Neural progenitor cell (in vitro differentiated cells): Measurements from ENCODE around the genes ITFG2, TEAD4 and CRACR2A.

GRCh38 chr12:2302324-2302492 lies 249.4 kb downstream of the CACNA1C start:
- RAMPAGE, long total RNA, result no peak

GRCh38 chr12:2341303-2341748 lies 288.5 kb downstream of the CACNA1C start:
- RAMPAGE, long total RNA, result no peak

DNA sequence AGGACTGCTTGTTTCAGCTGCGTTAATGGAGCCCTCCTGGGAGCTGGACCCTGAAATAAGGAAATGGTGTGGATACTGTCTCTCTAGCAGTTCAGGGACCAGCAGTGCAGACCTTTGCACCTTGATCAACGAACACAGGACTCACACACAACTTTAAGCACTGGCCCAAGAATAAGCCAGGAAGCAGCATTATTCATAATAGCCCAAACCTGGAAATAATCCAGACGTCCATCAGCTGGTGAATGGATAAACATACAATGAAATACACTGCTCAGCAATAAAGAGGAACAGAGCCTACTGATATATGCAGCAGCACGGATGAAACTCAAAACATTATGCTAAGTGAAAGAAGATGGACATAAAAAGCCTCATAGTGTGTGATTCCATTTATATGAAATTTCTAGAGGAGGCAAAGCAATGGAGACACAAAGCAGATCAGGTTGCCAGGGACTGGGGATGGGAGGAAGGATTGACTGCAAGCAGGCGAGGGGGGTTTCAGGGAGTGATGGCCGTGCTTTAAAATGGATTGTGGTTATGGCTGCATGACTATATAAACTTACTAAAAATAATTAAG lies 303.9 kb upstream of the FKBP4 start:
- RAMPAGE, long total RNA, result no peak

- RAMPAGE, long total RNA, result no peak
Measured at GRCh38 chr12:2797579-2797992, 2.8 kb downstream of the FKBP4 start.

GRCh38 chr12:2812242-2813395 lies at the start of gene ITFG2:
TSS of gene ITFG2 (plus strand) at chr12:2812668.
- RAMPAGE, long total RNA, result start-site peak on the minus strand at chr12:2812893-2812950, 9 and 30 reads in 2 replicates

DNA sequence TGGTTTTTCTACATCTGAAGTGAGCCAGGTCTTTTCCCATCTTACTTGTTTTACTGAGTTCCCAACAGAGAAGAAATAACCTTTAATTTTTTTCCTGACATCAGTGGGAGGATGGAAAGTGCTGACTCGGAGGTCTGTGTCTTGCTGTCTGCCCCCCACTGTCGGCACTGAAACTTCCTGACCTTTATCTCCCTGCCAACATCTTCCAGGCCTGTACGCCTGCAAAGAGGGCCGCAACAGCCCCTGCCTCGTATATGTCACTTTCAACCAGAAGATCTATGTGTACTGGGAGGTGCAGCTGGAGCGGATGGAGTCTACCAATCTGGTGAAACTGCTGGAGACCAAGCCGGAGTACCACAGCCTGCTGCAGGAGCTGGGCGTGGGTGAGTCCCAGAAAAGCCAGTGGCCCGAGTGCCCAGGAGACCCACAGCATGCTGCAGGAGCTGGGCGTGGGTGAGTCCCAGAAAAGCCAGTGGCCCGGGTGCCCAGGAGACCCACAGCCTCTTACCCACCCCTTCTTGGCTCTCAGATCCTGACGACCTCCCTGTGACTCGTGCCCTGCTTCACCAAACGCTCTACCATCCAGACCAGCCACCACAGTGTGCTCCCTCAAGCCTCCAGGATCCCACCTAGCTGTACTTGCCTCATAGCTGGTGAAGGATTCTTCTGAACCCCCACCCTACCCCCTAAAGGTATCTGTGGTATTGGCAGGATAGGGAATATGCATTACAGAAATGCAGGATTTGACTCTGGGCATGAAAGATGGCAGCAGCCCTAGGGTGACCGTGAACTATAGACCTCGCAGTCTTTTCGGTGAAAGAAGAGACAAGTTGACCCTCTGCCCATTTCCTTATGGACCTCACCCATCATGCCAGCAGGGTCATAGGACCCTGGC lies 11.0 kb downstream of the NRIP2 start:
- RAMPAGE, long total RNA, result no peak

DNA sequence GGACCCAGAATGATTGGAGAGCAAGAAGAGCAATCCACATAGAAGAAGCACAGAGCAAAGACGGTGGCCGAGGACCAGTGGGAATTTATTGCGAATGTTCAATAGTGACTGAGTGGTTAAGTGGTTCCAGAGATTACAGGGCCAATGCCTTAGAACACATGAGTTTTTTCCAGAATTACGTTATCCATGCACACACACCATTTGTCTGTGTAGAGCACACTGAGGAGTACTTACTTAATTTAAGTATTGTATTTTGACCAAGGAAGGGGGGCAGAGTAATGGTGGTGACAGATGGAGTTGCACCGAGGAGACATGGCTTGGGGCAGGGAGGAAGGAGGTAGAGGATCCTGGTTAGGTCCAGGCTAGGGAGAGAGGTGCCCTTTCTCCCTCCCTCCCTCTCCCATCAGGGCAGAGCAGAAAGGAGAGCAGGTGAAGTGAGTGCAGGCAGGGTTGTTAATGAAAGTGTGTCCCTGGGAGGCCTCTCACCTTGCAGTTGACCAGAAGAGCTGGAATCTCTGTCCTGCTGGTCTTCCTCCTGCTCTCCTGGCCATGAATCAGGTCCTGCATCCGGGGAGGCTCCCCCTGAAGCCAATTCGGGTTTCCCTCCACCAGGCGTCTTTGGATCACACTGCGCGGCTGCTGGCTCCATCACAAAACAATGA lies 4.5 kb downstream of the NRIP2 start:
- RAMPAGE, long total RNA, result no peak

DNA sequence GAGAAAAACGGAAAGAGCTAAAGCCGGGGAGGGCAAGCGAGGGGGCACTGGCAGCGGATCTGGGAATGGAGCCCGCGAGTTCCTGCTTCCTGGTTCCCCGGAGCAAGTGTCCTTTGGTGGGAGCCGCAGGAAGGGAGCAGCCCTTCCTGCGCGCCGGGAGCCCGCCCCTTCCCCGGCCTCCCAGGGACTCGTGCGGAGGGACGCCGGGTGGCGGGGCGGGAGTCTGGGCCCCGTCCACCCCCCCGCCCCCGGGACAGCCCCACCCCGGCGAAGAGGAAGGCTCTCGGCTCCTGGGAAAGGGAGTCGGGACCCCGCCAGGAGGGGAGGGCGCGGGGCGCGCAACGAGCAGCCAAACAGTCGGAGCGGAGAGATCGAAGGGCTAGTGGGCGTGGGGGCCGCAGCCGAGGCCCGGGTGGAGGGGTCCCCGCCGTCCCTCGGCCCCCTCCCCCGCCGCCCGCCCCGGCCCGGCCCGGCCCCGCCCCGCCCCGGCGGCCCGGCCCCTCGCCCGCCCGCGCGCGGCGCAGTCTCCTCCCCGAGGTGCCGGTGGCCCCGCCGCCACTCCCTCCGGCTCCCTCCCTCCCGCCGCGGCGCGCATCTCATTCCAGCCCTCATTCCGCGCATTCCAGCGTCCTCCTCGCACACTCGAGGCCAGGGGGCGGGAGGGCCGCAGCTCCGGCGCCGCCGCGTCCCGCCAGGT lies at the start of gene TEAD4:
TEAD4 (plus strand) TSS at position 611 of the 697 bp plus-strand sequence.
- RAMPAGE, long total RNA, result no peak

- RAMPAGE, long total RNA, result no peak
Measured at GRCh38 chr12:2999301-2999894, 40.2 kb downstream of the TEAD4 start.

- RAMPAGE, long total RNA, result no peak
Measured at GRCh38 chr12:3047834-3048404, 29.3 kb upstream of the TSPAN9 start.

DNA sequence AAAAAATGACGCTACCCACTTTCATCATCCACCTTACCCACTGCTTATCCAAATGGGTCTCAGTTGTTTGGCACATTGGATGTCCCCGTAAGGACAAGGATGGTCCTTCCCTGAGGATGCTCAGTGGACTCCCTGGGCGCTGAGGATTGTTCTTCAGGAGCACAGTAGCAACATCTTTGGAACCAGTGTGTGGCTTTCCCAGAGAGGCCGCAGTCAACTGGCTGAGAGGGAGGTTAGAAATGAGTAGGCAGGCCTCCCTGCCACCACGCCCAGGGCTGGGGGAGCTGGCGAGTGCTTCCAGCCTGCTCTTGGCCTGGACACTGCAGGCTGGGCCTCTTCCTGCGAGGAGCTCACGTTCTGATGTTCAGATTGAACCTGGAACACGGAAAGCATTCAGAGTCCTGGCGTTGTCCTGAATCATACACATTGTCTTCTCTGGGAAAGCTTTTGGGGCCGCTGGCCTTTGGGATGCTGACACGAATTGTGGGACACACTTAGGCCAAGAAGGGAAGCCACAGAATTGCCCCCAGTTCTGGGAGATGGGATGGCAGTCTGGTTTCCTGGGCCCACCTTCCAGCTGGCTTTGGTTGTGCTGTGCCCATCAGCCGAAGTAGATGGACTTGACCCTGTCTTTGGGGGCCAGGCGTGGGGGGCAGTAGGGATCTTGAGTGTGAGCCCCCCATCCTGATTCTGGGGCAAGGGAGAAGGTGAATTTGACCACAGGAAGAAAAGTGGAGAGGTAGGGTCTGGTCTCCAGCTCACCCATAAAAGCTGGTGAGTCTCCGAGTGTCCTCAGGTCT lies 15.7 kb downstream of the TSPAN9 start:
- RAMPAGE, long total RNA, result no peak

- RAMPAGE, long total RNA, result no peak
Measured at GRCh38 chr12:3236329-3237414, 159.5 kb downstream of the TSPAN9 start.

- RAMPAGE, long total RNA, result no peak
Measured at GRCh38 chr12:3251504-3252089, 174.4 kb downstream of the TSPAN9 start.

- RAMPAGE, long total RNA, result no peak
Measured at GRCh38 chr12:3333384-3333953, 157.5 kb upstream of the PRMT8 start.

DNA sequence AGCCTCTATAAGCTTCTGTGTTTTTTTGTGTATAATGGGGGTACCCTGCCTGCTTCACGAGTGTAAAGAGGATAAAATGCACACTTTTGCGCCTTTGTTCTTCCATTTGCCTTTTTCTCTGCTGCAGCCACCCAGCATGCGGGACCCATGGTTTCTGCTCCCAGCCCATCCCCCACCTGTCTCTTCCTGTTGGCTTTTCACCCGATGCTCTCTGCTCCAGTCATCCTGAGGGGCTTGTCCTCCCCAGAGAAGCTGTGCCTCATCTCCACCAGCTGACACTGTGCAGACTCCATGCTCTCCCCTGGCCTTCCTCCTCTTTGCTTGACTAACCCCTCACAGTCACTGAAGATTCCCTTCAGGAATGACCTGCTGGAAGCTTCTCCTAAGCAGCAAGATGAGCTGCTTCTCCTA lies 16.7 kb upstream of the PRMT8 start:
- RAMPAGE, long total RNA, result no peak

GRCh38 chr12:3490698-3491072 lies 318 bp upstream of the PRMT8 start:
- RAMPAGE, long total RNA, result no peak

- RAMPAGE, long total RNA, result no peak
Measured at GRCh38 chr12:3492034-3492364, 996 bp downstream of the PRMT8 start.

DNA sequence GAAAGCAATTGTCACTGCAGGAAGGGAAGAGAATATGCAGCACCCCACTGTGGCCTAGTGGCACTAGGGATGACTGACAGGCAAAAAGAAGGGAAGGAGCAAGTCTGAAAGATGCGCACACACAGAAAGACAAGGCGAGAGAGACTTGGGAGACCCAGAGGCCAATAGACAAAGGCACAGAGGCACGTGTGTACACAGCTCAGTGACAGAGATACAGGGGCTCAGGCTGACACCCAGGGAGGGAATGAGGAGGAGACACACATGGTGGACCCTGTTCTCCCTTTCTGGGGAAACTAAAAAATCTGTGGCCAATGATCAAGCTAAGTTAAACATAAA lies 78.8 kb downstream of the CRACR2A start:
- RAMPAGE, long total RNA, result no peak

DNA sequence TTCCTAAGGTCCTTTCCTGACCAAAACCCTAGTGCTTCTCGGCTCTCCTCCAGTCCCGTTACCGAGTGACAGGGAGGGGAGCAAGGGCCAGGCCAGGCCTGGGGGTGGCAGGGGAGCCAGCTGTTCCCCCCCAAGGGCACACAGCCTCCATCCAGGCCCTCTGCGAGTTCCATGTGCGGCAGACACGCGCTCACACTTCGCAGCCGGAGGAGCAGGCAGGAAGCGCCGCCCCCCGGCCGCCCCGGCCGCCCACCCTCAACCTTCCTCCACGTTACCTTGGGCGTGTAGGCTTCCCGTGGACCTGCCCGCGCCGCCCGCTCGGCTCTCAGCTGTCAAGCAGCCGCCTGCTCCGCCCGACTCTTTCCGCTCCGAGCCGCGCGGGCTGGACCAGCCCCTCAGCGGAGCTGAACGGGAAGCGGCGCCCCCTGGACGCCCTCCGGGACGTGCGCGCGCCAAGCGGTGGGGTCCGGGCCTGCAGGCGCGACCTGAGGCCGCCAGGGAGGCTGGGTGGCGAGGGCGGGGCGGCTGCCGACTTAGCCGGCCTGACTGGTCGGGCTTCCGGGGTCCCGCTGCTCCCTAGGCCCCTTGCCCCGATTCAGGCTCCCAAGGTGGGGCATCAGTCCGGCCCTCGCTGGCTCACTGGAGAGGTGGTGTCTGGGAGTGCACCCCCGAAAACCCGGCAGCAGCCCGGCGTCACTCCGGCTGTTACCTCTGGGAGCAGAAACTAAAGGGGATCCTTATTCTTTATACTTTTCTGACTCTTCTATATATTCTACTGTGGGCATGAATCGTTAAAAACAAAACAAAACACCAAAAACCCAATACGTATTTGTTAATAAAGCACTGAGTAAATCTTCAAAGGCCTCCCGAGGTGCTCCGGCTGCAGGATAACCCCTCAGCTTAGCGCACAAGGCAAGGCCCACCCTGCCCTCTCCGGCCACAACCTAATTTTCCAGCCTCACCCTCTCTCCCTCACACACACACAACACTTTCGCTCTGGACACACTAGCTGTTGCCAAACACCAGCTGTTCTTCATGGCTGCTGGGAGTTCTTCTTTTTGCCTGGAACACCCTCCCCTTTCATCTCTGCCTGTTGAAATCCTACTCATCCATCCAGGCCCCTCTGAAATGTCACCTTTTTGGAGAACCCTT lies at the start of gene CRACR2A:
CRACR2A (minus strand) TSS at position 370 of the 1,152 bp plus-strand sequence.
- RAMPAGE, long total RNA, result no peak

GRCh38 chr12:3872253-3873031 lies 757 bp downstream of the PARP11 start:
- RAMPAGE, long total RNA, result no peak